Temporal lobe (tissue), 2 donors: ENCODE measurements around the gene ARHGAP28.

DNA sequence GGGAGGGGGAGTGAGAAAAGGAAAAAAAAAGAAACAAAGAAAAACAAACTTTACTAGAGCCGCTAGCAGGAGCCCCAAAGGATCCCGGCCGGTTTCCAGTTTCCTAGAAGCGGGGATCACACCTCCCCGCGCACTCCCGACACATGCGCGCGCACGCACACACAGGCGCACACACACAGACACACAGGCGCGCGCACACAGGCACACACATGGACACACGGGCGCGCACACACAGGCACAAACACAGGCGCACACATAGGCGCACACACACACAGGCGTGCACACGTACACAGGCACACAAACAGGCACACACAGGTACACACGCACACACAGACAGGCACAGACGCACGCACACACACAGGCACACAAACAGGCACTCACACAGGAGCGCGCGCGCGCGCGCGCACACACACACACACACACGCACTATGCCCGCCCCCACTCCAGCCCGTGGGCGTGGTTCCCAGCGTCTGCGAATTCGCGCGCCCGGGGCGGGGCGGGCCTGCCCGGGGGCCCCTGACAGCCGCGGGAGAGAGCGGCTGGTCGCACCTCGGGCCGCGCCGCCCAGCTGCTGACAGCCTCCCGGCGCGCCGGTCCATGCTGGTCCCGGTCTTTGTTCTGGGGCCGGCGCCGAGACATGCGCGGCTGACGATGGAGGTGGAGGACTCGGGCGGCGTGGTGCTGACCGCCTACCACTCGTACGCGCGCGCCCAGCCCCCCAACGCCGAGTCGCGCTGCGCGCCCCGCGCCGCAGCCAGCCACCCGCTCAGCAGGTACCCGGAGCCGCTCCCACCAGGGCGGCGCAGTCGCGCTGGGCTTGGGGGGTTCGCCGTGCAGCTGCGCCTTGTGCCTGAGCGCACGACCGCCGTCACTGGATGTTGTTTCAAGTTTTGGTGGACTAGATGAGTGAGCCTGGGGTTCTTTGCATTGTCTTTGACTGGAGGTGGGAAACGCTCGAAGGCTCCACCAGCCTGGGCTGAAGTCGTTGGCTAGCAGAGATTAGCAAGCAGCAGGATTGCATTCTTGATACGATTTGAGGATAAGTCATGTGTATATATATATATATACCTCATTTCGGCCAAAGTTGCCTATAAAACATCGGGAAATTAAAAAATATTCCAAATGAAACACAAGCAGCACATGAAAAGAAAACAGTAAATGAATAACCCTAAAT lies at the start of gene ARHGAP28:
Gene ARHGAP28, plus strand, starts transcription at position 546 of the 1,174 bp plus-strand sequence.
- RAMPAGE, long total RNA, result no peak

DNA sequence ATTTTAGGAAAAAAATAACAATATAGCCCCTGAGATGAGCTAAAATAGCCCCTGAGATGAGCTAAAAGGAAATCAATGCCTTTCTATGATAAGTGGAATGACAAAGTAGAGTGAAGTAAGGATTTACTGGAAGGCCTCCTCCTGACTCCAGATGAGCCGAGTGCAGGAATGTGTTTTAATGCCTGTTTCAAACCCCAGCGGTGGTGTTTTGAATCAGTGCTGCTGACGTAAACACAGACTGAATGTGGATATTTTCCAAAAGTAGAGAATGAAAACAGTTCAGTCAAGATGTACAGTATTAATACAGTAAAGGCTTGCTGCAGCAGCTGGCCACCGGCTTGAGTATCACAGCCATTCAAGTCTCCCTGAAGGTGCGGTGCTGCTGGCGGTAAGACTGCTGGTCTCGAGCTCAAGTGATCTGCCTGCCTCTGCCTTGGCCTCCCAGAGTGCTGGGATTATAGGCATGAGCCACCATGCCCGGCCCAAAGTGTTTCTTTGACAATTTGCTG lies 46.7 kb downstream of the ARHGAP28 start:
- RAMPAGE, long total RNA, result no peak

GRCh38 chr18:6834263-6834870 lies 104.9 kb downstream of the ARHGAP28 start:
- RAMPAGE, long total RNA, result no peak

DNA sequence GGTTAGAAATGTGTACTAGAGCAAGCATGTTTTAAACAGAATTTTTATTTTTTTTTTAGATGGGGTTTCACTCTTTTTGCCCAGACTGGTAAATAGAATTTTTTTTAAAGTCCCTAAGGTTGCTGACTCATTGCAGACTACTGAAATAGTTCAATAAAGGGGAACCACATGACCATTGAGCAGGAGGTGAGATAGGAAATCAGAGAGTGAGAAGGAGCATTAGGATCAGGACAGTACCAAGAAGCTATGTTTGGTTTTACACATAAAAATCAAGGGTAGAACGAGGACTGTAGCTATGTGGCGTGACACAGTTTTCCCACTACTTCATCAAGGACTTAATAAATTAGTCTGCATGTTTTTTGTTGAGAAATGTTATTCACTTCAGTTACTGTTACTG lies 33.5 kb downstream of the LAMA1 start:
- RAMPAGE, long total RNA, result no peak

GRCh38 chr18:7233754-7234551 lies 3.1 kb downstream of the LRRC30 start:
- RAMPAGE, long total RNA, result no peak

DNA sequence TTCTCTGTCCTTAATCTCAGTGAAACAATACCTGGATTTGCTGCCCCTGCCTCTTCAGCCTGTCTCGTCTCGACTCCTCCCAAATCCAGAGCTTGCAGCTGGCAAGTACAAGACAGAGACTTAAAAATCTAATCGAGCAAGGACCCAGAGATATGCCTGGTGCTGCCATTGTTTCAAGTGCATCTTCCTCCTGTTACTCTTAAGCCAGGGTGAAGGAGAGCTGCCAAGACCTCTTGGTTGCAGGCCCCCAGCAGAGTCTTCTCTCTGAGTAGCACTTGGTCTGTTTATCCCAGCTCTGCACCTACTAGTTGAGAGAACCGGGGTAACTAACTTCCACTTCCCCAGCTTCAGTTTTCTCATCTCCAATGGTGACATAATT lies 59.3 kb downstream of the LRRC30 start:
- RAMPAGE, long total RNA, result no peak

GRCh38 chr18:7370366-7371273 lies 139.7 kb downstream of the LRRC30 start:
- RAMPAGE, long total RNA, result no peak

DNA sequence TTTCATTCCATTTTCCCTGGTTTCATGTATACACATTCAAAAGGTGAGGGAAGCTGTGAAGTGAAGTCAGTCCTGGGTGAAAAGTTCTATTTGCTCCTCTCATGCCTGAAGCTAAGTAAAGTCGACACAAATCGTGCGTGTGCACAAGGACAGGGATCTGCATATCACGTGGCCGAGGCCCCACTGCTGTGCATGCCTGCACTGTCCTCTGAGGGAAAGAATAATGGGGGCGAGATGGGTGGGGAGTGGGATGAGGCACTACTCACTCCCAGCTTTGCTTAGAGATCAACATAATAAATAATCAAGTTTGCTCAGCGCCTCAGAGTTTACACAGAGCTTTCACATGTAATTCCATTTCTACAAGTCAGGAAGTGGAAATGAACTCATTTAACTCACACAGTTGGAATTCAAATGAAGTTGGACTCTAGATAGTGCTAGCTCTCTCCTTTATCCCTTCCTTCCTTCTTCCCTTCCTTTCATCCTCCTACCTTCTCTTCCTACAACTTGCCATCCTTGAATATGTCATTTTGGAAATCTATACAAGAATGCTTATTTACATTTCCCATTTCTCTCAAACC lies 5.1 kb upstream of the PTPRM start:
- RAMPAGE, long total RNA, result no peak

GRCh38 chr18:7567944-7568468 lies 890 bp downstream of the PTPRM start:
- RAMPAGE, long total RNA, result no peak

- RAMPAGE, long total RNA, result no peak
Observed at GRCh38 chr18:7577562-7578349, 10.6 kb downstream of the PTPRM start.

GRCh38 chr18:7629875-7630619 lies 62.9 kb downstream of the PTPRM start:
- RAMPAGE, long total RNA, result no peak

DNA sequence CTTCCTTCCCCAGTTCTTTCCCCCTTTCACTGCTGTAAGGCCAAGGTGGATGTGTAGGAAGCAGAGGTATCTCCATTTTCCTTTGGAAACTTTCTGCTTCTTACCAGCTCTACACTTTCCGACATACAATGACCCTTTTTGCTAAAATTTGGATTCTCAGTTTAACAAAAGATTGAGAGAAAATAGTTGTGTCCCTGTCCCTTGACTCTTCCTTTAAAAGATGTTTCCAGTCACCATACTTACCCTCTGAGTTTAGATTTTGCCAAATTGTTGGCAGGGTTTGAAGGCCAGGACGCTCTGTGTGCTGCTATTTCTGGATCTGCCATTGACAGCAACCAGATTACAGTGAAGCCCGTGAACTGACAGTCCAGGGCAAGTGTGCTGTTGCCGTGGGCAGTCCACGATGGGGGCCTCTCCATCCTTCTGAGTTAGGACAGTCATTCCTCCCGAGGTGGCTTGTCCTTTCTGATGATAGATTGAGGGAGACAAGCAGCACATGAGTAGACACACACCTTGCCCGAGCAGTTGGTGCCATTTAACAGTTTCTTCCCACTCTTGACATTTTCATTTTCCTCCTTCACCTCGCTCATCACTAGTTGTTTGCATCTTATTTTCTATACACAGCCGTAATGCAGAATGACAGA lies 89.9 kb downstream of the PTPRM start:
- RAMPAGE, long total RNA, result no peak

DNA sequence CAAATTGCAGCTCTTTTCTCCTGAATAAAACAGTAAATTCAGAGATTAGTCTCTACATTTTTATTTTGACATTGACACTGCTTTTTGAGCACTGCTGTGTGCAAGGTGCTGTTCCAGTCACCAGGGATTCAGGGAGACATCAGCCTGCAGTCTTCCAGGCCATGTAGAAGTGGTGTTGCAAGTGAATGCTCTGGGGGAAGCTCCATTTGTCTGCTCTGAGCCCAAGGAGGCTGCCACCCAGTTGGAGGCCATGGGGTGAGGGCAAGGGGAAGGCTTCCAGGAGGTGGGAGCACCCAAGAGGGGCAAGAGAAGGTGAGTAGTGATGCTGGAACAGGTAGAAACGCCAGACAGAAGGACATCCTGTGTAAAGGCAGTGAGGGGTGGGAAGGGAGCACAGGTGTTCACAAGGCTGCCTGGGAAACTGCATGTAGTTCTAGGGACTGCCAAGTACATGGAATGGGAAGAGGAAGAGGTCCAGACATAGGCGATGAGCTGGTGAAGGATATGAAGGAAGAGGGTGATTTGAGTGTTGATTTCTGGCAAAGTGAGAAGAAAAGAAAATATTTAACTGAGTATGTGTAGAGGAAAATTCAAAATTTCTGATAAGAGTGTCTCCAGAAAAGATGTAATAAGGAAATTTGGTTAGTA lies 217.7 kb downstream of the PTPRM start:
- RAMPAGE, long total RNA, result no peak

GRCh38 chr18:7878714-7879427 lies 311.8 kb downstream of the PTPRM start:
- RAMPAGE, long total RNA, result no peak

DNA sequence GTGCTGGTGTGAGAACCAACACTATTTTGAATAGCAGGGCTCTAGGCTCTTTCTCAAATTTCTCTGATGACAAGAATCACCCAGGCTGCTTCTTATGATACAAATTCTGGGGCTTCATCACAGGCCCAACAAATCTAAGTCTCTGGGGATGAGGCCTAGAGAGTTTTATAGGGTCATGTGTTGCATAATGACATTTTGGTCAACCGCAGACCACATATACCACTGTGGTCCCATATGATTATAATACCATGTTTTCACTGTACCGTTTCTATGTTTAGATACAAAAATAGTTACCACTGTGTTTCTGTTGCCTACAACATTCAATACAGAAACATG lies 485.0 kb downstream of the PTPRM start:
- RAMPAGE, long total RNA, result no peak

DNA sequence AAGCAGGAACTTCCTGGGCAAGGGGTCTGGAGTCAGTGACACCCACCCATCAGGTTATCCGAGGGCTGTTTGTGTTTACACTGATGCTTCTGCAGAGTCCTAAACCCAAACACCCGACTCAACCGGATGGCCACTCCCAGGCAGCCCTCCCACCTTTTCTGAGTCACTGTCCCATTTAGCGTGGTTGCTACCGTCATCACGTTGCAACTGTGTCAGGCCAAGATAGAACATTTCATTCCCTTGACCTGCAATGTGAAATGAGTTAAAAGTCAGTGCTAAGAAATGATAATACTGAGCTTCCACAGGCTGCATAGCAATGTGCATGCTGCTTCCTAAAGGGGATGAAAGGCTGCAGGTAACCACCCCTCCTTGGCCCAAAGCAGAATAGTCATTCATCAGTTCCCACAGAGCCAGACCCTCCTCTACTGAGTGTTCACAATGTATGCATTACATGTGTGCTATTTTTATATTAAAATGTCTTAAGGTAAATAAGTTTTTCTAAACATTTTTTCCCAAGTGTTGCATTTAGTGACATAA lies 468.0 kb upstream of the RAB12 start:
- RAMPAGE, long total RNA, result no peak

GRCh38 chr18:8370620-8371183 lies 238.5 kb upstream of the RAB12 start:
- RAMPAGE, long total RNA, result no peak

- RAMPAGE, long total RNA, result no peak
Observed at GRCh38 chr18:8716377-8716641, 11.0 kb downstream of the MTCL1 start.

DNA sequence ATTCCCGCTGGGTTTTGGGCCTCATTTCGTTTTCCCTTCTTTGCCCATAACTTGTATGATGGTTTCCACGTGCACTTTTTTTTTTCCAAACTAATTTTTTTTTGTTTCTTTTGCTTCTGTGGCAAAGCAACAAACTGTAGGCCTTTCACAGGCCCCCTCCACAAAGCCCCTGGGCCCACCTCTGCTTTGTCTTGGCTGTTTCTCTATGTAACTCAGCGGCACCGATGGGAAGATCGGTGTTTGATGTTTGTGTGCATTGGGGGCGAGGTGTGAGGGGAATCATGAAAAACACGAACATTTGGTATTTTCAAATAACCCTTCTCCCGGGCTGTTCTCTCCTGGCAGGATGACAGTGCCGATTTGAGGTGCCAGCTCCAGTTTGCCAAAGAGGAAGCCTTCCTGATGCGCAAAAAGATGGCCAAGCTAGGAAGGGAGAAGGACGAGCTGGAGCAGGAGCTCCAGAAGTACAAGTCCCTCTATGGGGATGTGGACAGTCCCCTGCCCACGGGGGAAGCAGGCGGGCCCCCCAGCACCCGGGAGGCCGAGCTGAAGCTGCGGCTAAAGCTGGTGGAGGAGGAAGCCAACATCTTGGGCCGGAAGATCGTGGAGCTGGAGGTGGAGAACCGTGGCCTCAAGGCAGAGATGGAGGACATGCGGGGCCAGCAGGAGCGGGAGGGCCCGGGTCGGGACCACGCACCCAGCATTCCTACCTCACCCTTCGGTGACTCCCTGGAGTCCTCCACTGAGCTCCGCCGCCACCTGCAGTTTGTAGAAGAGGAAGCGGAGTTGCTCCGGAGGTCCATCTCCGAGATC lies 78.0 kb downstream of the MTCL1 start:
- RAMPAGE, long total RNA, result no peak

GRCh38 chr18:8783998-8784496 lies 78.7 kb downstream of the MTCL1 start:
- RAMPAGE, long total RNA, result no peak